ENCODE results near the genes NGLY1 and NEK10.

GRCh38 chr3:23659256-23659619 is 146.5 kb upstream of the UBE2E1 start:
- PRO-cap: no peak

DNA sequence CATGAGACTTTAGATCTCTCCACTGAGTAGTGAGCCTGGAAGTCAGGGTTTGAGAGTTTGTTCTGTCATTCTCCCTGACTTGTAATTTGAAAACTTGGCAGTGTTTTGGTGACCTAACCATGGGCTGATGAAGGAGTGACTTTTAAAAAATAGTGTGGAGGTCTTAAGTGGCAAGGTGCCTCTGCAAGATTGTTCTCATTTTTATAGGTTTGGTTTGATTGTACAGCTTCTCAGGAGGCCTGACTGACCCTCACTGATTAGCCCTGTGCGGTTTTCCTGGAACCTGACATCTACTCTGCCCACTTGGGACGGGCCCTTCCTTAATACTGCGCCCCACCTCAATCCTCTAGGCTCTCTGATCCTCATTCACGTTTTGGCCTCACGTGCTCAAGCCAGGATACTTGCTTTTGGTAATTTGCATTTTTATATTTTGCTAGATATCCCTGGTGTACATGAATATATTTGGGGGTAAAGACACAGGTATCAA is 2.8 kb downstream of the UBE2E1 start:
- PRO-cap: no peak

GRCh38 chr3:23809779-23810215 is 4.0 kb downstream of the UBE2E1 start:
- PRO-cap: no peak

- PRO-cap: bidirectional peak, plus-strand start at chr3:23917641, minus-strand start at chr3:23917604
These were observed 737 bp downstream of the RPL15 start for GRCh38 chr3:23917345-23918392.

- PRO-cap: no peak
These were observed 129.5 kb downstream of the THRB start for GRCh38 chr3:24365186-24365511.

- PRO-cap: no peak
These were observed 28.3 kb downstream of the THRB start for GRCh38 chr3:24466221-24466783.

DNA sequence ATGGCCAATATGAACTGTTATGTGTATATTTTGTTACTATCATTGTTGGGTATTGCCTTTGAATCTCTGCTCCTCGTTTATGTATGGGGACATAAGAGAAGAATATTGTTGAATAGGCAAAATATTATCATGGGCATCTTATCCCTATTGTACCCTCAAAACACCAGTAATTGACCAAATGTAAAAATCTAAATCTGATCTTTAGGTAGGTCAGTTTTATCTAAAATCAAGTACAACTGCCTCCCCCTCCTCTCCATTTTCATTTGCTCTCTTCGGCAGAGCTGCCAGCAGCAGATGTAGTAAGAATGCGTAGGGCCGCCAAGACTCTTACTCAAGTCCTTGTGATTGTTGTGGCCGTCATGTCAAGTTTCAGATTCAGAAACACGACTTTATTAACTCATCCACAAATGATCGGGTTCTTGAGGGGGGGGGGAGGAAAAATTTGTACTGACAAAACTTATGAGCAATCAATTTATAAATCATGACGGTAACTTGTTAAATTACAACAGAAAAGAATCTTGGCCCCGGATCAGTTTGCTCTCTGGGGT is 106.8 kb upstream of the THRB start:
- PRO-cap: no peak

DNA sequence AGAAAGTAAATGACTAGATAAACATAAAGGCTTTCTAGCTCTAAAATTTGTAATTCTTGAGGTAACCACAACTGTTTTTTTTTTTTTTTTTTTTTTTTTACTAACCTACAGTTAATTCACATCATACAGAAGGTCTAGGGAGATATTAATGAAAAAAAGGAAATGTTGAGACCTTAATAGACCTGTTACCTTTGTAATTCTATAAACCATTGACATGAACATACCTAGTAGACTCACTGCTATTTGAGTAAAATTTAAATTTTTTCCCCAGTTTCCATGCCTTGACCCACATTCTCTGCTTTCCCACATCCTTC is 413.9 kb upstream of the THRB start:
- PRO-cap: no peak

GRCh38 chr3:25153129-25153482 is 275.0 kb upstream of the RARB start:
- PRO-cap: unidirectional peak, plus-strand start at chr3:25153411

DNA sequence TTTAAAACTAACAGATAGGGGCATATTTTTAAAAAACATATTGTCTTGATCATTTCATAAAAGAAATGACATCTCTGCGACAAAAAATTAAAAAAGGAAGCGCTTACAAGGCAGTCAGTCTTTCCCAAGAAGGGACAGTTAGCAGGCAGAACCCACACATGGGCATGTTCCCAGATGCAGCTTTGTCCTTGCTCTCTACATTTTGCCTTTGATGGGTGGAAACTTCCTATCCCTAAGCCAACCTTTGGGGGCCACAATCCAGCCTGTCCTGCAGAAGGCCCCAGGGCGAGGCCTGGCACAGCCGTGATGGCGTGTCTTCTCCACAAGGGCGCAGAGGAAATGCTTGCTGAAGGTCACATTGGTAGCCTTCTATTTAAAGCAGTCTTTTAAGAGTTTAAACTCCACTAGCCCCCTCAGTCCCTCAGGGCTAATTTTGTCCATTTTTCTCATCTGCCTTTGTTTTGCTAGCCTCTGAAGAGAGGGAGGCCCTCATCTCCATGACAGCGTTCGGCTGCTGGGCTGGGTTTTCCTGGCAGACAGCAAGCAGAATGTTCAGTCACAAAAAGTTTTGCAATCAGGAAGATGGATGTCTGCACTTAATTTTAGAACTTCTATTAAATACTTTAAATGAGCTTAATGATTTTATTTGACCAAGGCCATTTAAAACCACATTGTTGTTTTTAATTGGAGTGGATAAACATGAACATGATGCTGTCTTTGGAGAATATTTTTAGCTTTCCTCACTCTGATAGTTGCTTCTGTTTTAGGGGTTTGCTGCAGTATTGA is 40.8 kb downstream of the RARB start:
- PRO-cap: no peak

DNA sequence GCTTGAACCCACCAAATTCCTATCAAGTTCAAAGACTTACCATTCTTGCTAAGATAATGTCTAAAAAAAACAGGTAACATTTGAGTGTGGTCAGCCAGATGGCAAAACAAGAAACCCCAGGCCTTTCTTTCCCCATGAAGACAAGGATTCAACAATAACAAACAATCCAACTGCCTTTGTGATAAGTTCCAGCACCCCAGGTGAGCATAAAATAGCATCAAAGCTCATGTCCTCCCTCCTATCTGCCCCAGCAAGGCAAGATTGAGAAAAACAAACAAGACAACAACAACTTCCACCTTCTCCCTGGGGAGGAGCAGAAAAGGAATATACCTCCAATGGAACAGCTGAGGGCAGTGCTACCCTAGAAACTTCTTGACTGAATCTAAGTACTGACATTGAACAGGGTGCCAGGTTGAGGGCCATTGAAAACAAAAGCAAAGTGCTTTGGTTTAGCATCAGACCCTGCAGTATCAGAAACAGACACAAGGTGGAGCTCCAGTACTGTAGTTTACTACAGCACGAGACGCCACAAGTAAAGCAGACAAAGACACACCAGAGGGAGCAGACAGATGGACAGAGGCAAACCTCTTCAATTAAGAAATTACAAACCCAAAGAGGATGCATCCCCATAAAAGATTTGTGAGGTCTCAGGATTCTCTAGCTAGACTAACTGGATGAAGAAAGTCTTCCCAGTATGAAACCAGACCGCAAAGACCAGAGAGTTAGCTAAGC is 16.8 kb downstream of the TOP2B start:
- PRO-cap: no peak

DNA sequence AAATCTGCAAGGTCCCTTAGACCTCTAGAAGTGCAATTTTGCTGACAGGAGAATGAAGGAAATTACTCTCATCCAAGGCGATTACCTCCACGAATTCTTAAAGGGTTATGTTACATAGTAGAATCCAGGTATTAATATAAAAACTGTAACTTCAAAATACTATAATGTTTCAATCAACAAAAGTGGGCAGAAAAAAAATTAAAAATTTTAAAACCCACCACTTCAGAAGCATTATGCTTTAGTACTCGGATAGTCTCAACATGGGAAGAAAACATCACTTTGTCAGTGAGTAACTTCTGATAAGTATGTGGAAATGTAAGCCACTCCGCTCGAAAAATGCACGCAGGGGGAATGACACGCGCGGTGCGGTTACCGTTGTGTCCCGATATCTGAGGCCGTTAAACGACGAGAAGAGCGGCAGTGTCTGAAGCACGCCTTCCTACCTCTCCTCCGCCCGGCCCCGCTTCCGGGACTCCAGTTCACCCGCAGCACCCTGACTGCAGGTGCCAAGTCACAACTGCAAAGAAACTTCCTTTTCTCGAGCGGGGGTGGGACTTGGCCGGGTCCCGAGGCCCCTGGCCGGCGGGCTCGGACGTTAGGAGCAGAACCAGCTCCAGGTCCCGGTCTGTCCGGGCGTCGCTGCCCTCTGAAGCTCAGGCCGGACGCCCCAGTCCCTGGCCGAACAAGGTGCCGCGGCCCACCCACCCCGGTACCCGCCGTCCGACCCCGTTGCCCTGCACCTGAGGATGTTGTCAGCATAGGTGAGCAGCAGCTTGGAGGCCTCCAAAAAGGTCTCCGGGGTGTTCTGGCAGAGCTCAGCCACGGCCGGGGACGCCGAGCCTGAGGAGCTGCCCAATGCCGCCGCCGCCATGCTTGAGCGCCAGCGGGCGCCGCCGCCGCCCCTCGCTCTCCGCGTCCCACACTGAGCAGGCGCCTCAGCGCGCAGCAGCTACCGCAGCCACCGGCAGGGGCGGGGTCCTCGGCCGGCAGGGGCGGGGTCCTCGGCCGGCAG is at the start of gene NGLY1:
Gene NGLY1, minus strand, starts transcription at position 924 of the 1,012 bp plus-strand sequence.
- PRO-cap: unidirectional peak, plus-strand start at position 333 of the sequence; bidirectional peak, plus-strand start at position 401 of the sequence, minus-strand start at position 387 of the sequence; bidirectional peak, plus-strand start at position 477 of the sequence, minus-strand start at position 476 of the sequence; bidirectional peak, plus-strand start outside the sequence, minus-strand start at position 924 of the sequence

DNA sequence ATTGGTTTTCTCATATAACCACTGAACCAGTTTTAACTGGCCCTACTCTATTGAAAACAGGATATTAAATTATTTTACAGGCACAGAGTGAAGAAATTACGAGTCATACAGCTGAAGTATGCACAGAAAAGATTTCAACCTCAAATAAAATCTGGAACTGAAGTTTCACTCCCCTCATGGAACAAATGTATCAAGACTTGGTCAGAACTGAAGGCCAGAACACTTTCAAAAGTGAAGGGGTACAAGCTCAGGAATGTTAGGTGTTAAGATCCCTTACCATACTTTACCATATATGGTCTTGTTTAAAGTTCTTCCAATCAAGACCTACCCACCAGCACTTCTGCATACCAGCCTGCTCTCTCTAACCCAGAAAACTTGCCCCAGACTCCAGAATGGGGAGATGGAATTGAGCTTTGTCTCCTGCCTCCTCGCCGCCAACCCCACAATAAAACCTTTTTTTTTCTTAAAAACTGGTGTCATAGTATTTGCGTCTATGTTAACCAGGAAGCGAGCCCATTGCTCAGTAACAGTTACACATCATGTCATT is 59.8 kb downstream of the OXSM start:
- PRO-cap: no peak

DNA sequence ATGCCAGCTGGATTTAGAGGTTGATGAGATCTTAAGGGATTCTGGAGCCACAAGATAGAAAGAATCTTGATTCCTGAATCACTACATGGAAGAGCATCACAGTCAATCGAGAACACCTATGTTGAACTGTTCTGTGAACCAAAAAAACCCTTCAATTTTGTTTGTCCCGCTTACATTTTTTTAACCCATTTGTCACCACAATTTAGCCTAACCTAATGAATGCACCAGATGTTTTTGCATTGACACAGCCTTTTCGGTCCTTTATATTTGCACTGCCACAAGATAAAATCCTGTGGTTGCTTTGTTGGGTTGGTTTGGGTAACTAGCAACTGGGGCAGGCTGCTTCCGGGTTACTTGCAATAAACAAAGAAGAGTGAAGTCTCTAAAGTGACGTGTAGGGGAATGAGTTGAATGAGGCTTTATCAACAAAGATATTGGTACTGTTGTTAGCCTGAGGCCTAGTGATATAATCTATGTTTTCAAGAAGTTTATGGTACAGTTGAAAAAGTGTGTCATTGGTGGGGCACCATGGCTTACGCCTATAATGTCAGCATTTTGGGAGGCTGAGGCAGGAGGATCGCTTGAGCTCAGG is 121.6 kb downstream of the OXSM start:
- PRO-cap: no peak

- PRO-cap: no peak
These were observed 183.6 kb upstream of the LRRC3B start for GRCh38 chr3:26439087-26439299.

- PRO-cap: no peak
These were observed 1.8 kb downstream of the LRRC3B start for GRCh38 chr3:26624383-26624744.

GRCh38 chr3:27359967-27361099 is 8.8 kb downstream of the NEK10 start:
- PRO-cap: unidirectional peak, minus-strand start at chr3:27360279

GRCh38 chr3:27368873-27369842 is at the start of gene NEK10:
Gene NEK10 (minus strand): TSS chr3:27369383.
- PRO-cap: no peak

DNA sequence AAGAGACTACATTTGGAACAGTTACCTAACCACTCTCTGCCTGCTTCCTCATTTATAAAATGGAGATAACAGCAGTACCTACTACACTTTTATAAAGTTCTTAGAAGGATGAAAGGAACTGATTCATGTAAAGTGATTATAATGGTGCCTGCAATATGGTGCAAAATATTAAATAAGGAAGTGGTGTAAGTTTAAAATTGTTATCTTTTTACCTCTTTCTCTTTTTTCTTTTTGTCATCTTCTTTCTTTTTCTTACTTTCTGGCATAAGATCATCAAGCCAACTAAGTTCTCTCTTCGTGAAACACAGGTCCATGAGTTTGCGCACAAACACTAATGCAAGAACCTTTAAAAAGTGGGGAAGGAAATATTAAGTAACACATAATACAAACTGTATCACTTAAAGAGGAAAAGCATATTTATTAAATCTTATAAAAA is 16.5 kb upstream of the NEK10 start:
- PRO-cap: no peak

DNA sequence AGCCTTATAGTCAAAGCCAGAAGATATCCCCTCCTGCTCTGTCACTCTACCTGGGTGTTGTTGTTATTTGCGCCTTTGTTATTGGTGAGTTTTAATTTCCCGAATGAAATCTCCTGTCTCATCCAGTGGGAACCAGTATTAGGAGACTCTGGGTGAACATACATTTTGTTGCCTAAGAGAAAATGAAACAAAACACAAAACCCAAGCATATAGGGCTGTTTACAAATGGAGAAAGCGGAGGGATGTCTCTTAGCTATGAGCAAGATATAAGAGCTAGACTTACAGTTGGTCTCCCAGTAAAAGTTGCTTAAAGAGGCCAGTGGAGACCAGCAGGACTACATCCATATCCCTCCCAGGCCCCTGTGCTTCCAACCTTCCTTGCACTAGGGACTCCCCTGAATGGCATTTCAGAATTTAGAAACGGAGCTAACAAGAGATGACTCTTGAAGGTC is 2.8 kb downstream of the EOMES start:
- PRO-cap: no peak